CD14-positive monocyte (primary cell): ENCODE measurements around the genes RNF141 and LYVE1.

- CAGE, long polyA plus RNA: no peak
Measured at GRCh38 chr11:10224452-10225121, 69.4 kb downstream of the SBF2 start.

DNA sequence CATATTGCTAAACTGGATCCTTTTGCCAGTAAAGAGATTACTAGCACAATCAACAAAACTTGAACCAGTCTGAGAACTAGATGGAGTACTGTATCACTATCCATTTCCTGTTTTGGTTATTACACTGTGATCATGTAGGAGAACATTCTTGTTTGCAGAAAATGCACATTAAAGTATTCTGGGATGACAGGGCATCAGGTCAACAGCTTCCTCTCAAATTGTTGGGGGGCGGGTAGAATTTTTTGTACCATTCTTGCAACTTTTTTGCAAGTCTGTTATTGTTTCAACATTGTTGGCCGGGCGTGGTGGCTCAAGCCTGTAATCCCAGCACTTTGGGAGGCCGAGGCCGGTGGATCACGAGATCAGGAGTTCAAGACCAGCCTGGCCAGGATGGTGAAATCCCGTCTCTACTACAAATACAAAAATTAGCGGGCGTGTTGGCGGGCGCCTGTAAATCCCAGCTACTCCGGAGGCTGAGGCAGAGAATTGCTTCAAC is 1.9 kb downstream of the SBF2 start:
- CAGE, long polyA plus RNA: no peak

GRCh38 chr11:10318485-10318955 is 13.6 kb downstream of the ADM start:
- CAGE, long polyA plus RNA: no peak

DNA sequence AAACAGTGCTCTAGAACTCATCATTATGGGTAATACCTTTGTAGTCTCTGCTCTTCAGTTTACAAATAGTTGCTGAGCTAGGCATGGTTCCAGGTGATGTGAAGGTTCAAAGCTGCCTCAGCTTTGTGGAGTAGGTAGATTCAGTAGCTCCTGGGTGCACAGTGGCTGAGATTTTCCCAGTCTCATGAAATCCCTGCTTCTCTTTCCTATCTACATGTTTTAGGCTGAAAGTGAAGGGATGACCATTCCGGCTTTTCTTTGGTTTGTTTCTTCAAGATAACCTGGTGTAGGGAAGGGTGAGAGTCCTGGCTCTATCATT is 21.9 kb downstream of the ADM start:
- CAGE, long polyA plus RNA: no peak

GRCh38 chr11:10388182-10388452 is 66.9 kb upstream of the AMPD3 start:
- CAGE, long polyA plus RNA: no peak

- CAGE, long polyA plus RNA: no peak
Measured at GRCh38 chr11:10408902-10409712, 46.0 kb upstream of the AMPD3 start.

DNA sequence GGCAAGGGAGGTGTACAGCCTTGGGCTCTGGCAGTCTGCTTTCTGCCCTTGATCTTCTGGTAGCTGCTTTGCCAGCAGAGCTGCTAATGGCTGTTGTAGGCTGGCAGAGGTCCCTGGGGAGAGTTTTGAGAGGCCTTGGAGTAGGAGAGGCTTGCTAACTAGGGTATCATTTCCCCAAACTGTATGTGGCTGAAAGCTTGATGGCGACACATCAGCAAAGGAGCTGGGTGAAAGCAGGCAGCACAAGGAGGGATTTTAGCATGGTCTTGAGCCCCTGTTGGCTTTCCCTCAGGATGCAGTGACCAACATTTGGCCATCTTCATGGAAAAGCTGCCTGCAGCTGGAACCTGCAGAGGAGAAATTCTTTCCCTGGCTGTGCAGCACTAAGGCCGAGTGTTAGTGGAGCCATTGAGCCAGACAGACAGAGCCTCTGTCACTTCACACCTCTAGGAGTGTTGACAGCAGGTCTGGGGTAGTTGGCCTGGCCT is 3.5 kb upstream of the AMPD3 start:
- CAGE, long polyA plus RNA: no peak

- CAGE, long polyA plus RNA: no peak
Measured at GRCh38 chr11:10467036-10467976, 12.2 kb downstream of the AMPD3 start.

- CAGE, long polyA plus RNA: no peak
Measured at GRCh38 chr11:10488177-10488894, 33.3 kb downstream of the AMPD3 start.

- CAGE, long polyA plus RNA: start-site peak on the minus strand at chr11:10541146-10541200, 909 and 1,443 reads in 2 replicates; start-site peak on the plus strand at chr11:10541312-10541338, 16 and 24 reads in 2 replicates
Measured at GRCh38 chr11:10540454-10541752, at the start of gene RNF141. RNF141 (minus strand) TSS chr11:10541187.

DNA sequence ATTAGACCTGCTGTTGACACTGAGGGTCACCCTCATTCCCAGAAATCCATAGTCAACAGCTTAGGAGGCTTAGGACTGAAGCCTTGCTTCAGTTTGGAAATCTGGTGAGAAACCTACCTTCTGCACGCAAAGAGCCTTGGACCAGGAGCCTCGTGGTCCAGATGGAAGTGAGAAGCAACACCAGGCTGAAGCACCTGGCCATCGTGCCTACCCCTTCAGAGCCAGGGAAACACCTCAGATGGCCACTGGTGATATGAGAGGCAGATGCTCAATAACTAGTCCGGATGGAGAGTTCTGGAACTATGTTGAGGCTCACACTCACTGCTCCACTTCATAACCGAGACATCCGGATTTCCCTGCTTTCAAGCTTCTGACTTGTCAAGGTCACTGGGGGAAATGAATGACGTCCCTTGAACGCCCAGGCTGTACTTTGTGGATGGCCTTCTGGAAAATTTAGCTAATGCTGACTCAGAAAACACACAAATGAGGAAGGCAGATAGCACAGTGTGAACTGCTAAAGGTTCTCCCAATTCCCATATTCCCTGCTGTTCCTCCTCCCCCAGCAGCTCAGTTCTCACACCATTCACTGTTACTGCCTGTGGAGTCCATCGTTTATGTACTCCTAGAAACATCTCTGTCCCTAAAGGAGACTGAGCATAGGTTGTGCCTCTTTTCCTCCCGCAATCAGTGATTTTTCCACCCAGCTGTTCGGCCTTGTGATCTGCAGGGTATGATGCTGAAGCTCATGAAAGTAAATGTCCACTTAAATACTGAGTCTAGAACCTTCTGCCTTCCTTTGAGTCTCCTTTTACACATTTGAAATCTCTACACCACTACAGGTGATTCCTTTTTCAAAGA is at the start of gene LYVE1:
Gene LYVE1 (minus strand): TSS at position 335 of the 858 bp plus-strand sequence.
- CAGE, long polyA plus RNA: no peak

- CAGE, long polyA plus RNA: no peak
Measured at GRCh38 chr11:10778498-10779007, 27.5 kb downstream of the CTR9 start.

GRCh38 chr11:10824915-10825408 is 16.2 kb upstream of the EIF4G2 start:
- CAGE, long polyA plus RNA: no peak

- CAGE, long polyA plus RNA: no peak
Measured at GRCh38 chr11:11569923-11570309, 51.9 kb downstream of the GALNT18 start.

- CAGE, long polyA plus RNA: no peak
Measured at GRCh38 chr11:11919812-11920553, 78.2 kb downstream of the USP47 start.

DNA sequence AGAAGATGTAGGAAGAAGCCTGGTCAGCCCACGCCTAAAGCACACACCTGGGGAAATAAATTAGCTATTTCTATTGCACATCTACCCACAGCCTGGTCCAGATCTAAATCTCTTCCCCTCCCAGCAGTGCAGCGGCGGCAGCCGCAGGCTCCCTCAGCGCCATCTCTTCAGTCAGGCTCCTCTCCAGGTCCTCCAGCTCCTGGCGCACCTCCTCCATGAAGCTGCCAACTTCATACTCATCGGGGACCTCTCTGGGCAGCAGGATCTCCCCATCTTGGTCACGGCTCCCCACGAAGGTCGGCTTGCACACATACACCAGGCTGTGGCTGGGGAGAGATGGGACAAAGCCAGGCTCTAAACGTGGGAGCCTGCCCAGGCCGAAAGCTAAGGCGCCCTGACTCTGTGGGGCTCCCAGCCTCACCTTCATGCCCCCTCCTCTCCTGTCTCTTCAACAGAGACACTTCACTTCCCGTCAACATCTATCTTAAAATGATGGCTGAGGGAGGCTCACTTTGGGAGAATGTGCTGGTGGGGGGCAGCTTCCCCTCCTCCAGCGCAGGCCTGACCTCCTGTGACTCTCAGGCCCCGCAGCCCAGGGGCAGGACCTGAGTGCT is 44.0 kb downstream of the DKK3 start:
- CAGE, long polyA plus RNA: no peak

DNA sequence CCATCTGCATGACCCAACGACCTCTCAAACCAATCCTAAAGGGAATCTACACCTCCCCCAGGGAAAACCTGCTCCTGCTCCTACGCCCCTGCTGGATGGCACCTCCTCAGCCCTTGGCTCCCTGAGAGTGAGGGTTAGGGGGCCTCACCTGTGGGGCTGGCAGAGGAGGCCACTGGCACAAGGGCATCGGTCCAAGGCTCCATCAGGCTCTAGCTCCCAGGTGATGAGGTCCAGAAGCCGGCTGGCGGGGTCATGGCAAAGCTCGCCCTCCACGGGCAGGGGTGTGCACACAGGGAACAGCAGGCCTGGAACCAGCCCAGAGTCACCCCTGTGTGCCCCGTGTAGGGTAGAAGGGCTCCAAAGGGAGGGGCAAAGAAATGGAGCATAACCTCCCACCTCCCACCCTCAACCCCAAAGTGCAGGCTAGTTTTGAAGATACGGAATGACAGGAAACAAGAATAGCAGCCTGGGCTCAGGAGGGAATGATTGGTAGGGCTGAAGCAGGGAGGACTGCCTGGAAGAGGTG is 42.7 kb downstream of the DKK3 start:
- CAGE, long polyA plus RNA: no peak

DNA sequence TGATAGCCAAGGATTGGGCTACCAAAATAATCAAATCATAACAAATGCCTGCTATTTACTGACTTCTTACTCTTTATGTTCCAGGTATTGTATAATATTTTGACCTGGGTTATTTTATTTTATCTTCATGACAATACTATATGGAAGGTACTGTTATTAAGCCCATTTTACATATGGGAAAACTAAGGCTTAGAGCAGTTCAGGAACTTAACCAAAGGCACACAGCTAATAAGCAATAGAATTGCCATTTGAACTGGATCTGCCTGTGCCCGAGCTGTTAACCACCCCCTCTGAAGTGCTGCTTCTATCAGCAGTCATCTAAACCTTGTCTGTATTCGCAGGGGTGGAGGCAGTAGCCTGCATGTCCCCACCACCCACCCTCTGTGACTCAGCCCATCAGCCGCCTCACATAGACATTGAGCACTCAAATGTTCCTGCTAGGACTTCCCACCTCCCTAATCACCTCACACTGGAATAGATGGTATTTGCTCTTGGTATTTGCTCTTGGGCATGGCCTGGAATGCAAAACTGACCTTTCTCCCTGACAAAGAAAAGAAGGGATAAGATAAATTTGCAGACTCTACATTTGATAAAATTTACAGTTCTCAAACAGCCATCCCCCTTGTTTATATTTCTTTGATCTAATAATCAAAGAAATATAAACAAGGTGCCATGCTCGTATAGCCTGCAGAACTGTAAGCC is 16.2 kb downstream of the DKK3 start:
- CAGE, long polyA plus RNA: no peak

- CAGE, long polyA plus RNA: no peak
Measured at GRCh38 chr11:11993795-11994413, 14.5 kb downstream of the DKK3 start.

DNA sequence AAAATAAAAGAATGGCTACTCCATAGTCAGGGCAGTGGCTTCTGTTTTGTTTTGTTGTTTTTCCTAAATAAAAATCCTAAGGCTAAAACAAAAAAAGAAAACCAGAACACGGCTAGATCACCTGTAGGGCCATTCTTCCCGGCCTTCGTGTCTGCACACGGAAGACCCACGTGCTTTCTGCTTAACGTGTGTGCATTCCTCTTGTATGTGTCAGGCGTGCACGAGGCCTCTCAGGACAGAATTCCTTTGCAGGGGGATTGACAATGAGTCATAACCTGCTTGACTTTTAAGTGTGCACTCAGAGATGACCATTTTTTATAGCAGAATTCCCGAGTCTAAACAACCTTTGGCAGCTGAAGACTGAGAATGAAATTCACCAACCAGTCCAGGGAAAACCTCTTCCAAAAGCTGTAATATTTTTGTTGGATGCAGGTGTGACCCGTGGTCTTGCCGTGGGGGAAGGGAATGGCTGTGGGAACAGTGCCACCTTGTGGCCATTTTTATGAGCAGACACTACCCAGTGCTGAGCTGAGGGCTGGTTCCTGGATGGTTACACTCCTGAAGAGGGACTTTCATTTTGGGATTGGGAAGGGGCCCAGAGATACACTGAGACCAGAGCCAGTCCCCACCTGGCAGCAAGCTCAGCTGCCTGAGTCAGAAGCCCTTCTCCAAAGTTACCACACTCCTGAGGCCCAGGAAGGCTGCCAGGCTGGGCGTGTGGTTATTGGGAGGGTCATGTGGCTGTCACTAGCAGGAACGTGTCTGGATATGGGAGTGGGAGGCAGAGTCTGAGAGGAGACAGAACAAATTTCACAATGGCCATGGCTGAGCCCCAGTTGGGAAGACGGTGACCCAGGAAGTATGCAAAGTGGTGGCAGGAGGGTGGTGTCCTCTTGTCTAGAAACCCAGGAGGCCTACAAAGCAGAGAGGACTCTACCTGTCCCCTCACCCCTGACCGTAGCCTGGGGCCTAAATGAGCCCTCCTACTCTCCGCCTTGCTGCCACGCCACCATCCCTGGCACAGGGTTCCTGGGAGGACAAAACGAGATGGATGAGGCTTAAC is 35.8 kb upstream of the DKK3 start:
- CAGE, long polyA plus RNA: no peak